Measurements from ENCODE around the genes COL6A3 and PRLH.

GRCh38 chr2:236642287-236643434 lies 73.0 kb downstream of the ACKR3 start:
- PRO-cap: unidirectional peak, plus-strand start at chr2:236642916
- RAMPAGE, long total RNA, 4 experiments: no peak in any of the 4 experiments

DNA sequence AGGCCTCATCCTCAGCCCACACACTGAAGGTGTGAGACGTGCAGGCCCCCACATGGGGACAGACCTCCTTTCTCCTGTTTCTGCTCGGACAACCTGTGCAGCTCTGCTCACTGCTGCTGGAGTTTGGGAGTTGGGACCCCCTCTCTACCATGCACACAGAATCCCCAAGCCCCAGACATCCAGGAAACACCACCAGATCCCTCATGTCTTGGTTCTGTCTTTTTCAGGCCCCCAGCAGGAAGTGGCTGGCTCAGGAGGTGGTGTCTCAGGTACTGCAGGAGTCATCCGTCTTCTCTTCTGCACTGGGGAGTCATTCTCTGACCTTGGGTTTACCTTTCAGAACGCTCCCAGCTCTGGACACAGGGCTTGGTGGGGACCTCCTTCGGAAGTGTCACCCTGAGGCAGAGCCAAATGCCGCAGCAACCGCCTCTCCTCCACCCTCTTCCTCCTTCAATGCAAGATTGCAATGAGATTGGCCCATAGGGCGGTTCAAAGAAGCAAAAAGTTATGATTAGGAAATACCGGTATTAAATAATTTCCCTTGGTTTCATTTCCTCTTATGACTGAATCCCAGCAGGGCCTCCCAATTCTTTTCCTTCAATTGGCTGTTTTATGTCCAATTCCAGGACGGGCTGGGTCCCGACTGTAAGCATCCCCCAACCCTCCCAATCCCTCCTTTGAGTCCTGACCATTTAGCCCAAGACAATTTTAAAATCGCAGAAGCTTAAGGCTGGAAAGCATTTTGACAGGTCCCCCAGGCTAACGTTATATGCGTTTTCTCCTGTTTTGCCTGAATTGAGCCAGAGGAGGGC lies 178.7 kb downstream of the ACKR3 start:
- PRO-cap: no peak
- RAMPAGE, long total RNA, 4 experiments: no peak in any of the 4 experiments

DNA sequence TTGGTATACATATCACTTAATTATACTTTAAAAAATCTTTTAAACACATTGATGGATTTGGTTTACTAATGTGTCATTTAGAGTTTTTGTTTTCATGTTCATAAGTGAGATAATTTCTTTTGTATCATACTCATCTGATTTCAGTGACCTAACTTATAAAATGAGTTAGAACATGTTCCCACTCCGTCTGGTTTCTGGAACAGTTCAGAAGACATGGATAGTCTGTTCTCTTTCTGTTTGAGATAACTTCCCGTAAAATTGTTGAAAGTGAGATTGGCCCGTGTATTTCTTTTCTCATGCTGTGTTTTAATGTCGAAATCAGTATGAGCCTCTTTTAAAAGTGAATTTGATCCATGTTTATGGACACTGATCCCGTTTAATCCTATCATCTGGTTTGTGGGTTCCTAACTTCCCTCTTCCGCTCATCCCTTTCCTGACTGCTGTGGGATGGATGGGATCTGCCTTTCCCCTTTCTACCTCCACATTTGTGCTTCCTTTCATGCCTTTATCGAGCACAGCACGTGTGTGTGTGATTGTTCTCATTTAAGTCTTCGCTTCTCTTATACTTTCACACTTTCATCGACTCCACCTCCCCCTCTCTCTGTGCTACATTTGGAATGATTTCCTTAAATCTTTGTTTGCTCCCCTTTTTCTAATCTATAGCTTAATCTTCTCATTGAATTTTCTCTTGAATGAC lies 78.9 kb downstream of the COPS8 start:
- PRO-cap: no peak
- RAMPAGE, long total RNA, 4 experiments: no peak in any of the 4 experiments

GRCh38 chr2:237255022-237255349 lies 159.0 kb downstream of the COL6A3 start:
- PRO-cap: no peak
- RAMPAGE, long total RNA, 4 experiments: no peak in any of the 4 experiments

- PRO-cap: no peak
- RAMPAGE, long total RNA, 4 experiments: no peak in any of the 4 experiments
Observed at GRCh38 chr2:237278337-237279013, 135.5 kb downstream of the COL6A3 start.

DNA sequence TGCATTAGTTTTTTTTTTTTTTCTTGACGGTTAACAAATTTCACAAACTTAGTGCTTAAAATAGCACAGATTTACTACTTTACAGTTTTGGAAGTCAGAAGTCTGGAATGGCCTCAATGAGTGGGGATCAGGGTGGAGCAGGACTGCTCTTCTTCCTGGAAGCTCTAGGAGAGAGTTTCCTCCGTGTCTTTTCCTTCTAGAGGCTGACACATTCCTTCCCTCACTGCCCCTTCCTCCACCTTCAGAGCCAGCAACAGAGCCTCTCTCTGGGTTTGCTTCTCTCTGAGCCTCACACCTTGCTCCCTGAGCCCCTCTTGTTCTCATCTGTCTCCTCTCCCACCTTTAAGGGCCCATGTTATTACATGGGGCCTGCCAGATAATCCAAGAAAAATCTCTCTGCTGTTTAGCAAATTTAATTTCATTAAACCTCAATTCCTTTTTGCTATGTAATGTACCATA lies 117.1 kb downstream of the COL6A3 start:
- PRO-cap: no peak
- RAMPAGE, long total RNA, 4 experiments: no peak in any of the 4 experiments

GRCh38 chr2:237352456-237352777 lies 61.5 kb downstream of the COL6A3 start:
- PRO-cap: no peak
- RAMPAGE, long total RNA, 4 experiments: start-site peak on the minus strand in 2 of 4 experiments, at chr2:237352523-237352552 at its widest, 59 to 92 reads per replicate

DNA sequence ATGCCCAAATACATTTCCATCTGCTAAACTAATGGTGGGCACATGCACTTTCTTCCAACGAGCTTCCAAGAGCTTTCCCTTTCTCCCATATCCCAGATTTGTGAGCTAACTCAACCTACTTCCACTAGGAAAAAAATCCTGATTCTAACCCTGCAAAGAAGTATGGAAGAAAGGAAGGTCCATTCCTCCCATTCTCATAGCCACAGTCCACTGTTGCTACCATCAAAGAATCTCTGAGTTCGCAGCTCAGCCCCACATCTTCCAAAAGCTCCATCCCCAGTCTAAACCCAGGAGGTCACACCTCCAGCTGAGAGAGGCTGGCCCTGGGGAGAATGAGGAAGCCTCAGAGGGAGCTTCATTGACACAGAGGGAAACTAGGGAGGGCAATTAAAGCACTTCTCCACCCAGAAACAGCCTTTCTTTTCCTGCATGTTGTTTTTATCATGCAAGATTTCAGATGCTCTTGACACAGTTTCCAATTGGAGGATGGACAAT lies 51.5 kb downstream of the COL6A3 start:
- PRO-cap: no peak
- RAMPAGE, long total RNA, 4 experiments: start-site peak on the minus strand in 1 of 4 experiments, centred at position 181 of the sequence, 11 reads per replicate

DNA sequence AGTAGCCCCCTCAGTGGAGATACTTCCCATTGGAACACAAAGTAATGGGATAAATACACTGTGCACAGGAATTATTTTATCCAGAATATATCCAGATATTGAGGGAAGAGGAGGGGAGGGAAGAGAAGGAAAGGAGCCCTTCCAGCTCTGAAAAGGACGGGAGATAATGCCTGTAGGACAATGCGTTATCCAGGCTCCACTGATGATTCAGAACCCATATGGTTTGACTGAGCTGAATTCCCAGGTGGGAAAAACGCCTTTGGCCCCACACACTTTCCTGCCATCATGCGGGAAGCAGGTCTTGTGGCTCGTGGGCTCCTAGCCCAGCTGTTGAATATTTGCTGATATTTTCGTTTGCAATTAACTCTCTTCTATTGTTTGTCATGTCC lies 9.0 kb downstream of the COL6A3 start:
- PRO-cap: no peak
- RAMPAGE, long total RNA, 4 experiments: no peak in any of the 4 experiments

DNA sequence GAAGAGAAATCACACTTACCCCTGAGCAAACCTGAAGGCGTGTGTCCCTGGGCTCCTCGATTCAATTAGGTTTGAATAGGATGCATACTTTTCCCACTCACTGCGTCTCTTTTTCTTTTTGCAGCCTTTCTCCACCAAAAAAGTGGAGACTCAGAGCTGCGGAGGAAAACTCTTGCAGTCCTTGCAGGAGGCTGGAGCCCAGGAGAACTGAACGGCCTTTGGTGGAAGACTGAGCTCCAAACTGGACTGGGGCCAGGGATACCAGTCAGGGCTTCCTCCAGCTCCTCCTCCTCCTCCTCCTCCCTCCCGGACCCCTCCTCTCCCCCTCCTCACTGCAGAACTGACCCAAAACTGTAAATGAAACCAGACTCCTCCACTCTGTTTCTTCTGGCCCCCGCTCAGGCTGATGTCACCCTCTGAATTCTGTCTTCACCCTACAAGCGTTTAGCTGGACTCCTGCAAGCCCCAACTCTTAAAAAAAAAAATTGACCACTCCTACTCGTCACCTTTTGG lies at the start of gene COL6A3:
TSS of gene COL6A3 (minus strand) at position 231 of the 513 bp plus-strand sequence.
- PRO-cap: bidirectional peak, plus-strand start at position 376 of the sequence, minus-strand start at position 209 of the sequence; bidirectional peak, plus-strand start at position 409 of the sequence, minus-strand start at position 446 of the sequence
- RAMPAGE, long total RNA, 4 experiments: start-site peak on the minus strand in 4 of 4 experiments, centred at positions 86 to 427 of the sequence, 19 to 475 reads per replicate

DNA sequence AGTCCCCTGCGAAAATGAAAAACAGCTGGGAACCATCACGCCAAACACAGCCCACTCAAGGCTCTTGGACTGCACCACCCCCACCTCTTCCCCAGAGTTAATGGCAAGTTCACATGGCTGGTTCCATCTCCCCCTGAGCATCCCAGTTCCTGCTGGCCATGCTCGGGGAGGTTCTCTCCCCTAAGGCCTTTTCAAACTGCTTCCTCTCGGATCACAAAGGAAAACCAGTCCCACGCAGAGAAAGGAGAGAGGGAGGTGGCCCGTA lies 35.1 kb upstream of the MLPH start:
- PRO-cap: no peak
- RAMPAGE, long total RNA, 4 experiments: no peak in any of the 4 experiments

GRCh38 chr2:237542279-237542601 lies 24.1 kb upstream of the PRLH start:
- PRO-cap: no peak
- RAMPAGE, long total RNA, 4 experiments: no peak in any of the 4 experiments

- PRO-cap: no peak
- RAMPAGE, long total RNA, 4 experiments: no peak in any of the 4 experiments
Observed at GRCh38 chr2:237566426-237566696, at the start of gene PRLH. Gene PRLH (plus strand): TSS chr2:237566574.

DNA sequence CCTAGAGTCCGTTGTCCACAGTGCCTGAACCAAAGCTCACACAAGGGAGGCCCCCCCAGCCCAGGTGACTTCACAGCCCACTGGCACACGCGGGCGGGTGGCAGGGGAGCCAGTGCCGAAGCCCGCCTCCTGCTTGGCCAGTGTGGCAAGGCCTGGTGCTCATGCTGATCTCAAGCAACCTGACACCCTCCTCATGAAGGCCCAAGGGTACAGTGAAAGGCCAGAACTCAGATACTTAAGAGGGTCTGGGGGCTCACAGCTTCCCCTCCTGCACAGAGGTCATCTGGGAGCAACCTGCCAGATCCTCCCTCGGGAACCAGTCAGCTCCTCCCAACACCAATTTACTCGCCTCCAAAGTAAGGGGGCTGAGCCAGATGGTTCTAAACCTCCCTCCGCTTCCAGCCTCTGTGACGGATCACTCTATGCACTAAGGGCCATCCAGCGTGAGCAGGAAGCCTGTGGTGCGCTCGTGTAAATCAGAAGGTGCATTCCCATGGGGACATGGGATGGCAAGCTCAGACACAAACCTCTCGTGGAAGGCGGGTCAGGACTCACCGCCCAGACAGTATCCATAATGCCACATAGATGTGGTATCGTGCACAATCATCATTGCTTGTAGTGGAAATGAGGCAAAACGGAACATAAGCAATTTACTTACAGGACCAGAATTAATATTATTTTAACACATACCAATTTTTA lies 3.3 kb upstream of the RAB17 start:
- PRO-cap: no peak
- RAMPAGE, long total RNA, 4 experiments: no peak in any of the 4 experiments

DNA sequence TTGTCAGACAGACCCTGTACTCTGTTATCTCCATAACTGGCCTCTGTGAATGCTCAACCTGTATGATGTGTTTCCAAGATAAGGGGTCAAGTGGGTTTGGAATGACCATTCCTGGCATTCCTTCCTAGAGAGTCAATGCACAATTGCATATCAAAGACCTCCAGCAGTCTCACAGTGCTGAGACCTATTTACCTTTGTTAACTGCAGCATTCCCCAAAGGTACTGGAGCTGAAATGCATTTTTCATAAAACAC lies 13.2 kb upstream of the LRRFIP1 start:
- PRO-cap: no peak
- RAMPAGE, long total RNA, 4 experiments: no peak in any of the 4 experiments

DNA sequence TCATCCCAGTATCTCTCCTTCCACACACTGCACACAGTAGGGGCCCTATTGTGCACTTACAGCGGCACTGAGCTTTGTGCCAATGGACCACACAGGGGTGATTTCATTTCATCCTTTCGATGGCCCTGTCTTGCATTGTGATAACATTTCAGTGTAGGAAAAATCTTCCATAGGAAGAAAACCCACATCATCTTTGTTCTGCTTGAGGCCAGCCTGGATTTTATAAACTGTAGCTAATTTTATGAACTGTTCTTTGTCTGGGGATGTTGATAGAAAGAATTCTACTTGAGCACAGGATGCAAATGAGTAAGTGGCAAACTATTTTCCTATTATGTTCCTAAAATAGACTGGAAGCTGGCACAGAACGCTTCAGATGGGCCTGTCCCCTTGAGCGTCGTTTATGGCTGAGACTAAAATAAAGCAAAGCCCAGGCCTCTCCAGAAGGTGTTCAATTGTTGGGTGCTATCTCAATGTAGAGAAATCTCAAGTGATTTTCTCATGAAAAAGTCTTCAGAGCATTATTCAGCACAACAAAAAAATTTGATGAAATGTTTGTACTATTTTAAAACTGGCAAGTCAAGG lies 10.8 kb upstream of the LRRFIP1 start:
- PRO-cap: no peak
- RAMPAGE, long total RNA, 4 experiments: no peak in any of the 4 experiments

DNA sequence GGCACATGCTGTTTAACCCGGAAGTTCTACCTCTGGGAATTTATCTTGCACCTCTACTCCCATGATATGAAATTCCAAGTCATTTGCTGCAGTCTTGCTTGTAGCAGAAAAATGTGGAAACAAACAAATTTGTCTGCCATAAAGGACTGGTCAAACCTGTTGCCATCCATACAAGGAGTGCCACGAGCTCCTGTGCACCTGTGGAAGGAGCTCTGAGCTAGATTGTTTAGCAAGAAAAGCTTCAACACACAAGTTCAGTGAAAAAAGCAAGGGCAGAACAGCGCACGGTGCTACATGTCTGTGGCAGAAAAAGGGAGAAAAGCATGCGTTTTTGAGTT lies 33.1 kb downstream of the LRRFIP1 start:
- PRO-cap: no peak
- RAMPAGE, long total RNA, 4 experiments: no peak in any of the 4 experiments

DNA sequence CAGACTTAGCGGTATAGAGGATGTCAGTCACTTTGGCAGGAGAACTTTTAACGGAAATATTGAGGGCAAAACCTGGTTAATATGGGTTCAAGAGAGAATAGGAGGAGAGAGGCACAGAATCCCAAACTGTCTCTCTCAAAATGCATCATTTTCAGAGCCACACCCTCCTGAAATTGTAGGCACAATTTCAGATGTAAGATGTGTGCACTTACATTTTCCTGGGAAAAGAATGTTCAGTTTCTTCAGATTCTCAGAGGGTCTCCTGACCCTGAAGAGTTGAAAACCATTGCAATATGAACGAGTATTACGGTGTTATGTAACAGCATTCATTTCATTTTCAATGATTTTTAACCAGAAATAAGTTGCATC lies 76.5 kb upstream of the RBM44 start:
- PRO-cap: no peak
- RAMPAGE, long total RNA, 4 experiments: no peak in any of the 4 experiments

GRCh38 chr2:237732085-237732597 lies 66.4 kb upstream of the RBM44 start:
- PRO-cap: no peak
- RAMPAGE, long total RNA, 4 experiments: no peak in any of the 4 experiments

- PRO-cap: no peak
- RAMPAGE, long total RNA, 4 experiments: no peak in any of the 4 experiments
Observed at GRCh38 chr2:237755415-237756075, 43.0 kb upstream of the RBM44 start.